Upper lobe of left lung (tissue), 5 donors: Measurements from ENCODE around the gene MAPK4.

- PRO-cap, 2 experiments, result peak in 1 of 2 experiments; most common minus-strand start chr18:48798120 (in 1)
- RAMPAGE, long total RNA, 4 experiments, result no peak in any of the 4 experiments
Measured at GRCh38 chr18:48797709-48798675, 152.8 kb downstream of the SMAD7 start.

DNA sequence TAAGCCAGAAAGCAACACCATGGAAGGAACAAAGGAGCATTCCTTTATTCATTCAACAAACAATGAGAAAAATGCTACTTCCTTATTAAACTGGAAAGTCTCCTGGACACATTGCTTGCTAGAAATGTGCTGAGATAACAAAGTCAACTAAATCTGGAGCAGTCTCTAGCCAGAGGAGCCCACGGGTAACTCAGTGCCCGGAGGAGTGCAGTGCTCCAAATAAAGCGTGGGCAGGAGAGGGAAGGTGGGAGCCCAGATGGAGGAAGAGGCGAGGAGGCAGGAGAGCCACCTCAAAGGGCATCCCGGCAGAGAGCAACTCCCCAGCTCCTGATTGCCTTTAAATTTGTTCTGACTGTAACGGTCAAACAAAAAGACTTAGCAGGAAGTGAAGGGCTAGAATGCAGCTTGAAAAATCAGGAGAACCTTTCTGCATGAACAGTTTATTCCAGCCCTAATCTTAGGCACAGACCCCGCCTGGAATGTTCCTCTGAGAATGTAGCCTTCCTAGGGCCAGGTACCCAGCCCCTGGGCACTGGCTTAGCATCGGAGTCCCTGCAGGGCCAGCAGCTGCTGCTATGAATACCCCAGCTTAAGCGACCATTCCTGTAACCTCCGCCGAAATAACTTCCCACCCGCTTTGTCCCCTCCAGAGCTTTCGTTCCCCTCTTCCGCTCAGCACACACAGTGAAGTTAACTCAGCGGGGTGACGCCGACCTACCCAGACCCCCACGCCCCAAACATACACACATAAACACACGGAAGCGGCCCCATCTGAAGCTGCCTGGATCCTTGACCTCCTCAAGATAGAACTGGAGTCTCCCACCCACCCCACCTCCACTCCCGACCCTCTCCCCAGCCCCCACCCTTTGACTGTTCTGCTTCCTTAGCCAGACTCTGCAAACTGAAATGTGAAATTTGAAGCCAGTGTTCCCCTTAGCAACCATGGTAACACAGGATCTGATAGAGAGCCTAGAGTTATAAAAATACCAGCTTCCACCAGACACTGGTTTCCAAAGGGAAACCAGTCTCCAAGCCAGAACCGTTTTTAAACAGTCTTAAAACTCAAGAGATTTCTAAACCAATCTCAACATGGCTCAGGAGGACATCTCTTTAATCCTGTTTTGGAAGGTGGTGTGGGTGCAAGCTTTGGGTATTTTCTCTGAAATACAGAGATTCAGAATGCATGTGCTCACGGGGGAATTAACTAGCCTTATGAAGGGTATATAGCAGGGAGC is 123.2 kb downstream of the SMAD7 start:
- PRO-cap, 2 experiments, result no peak in any of the 2 experiments
- RAMPAGE, long total RNA, 4 experiments, result no peak in any of the 4 experiments

DNA sequence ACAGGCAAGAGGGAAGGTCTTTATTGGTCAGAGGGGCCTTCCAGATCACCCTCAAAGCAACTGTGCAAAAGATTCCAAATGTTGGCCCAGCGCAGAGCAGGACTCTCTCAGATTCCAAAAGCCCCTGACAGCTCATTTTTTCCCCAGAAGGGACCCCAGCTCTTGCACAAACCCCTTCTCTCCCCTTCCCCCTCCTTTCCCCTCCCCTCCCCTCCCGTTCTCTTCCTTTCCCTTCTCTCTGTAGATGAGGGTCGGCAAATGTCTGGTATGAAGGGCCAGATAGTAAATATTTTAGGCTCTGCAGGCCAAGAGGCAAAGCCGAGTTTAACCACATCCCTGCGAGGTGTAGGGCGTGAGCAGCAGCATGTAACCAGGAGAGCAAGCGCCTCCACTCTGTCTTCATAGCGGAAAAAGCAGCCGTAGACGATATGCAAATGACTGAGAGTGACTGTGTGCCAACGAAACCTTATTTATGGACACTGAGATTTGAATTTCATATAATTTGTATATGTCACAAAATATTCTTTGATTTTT is 116.9 kb downstream of the SMAD7 start:
- PRO-cap, 2 experiments, result no peak in any of the 2 experiments
- RAMPAGE, long total RNA, 4 experiments, result no peak in any of the 4 experiments

DNA sequence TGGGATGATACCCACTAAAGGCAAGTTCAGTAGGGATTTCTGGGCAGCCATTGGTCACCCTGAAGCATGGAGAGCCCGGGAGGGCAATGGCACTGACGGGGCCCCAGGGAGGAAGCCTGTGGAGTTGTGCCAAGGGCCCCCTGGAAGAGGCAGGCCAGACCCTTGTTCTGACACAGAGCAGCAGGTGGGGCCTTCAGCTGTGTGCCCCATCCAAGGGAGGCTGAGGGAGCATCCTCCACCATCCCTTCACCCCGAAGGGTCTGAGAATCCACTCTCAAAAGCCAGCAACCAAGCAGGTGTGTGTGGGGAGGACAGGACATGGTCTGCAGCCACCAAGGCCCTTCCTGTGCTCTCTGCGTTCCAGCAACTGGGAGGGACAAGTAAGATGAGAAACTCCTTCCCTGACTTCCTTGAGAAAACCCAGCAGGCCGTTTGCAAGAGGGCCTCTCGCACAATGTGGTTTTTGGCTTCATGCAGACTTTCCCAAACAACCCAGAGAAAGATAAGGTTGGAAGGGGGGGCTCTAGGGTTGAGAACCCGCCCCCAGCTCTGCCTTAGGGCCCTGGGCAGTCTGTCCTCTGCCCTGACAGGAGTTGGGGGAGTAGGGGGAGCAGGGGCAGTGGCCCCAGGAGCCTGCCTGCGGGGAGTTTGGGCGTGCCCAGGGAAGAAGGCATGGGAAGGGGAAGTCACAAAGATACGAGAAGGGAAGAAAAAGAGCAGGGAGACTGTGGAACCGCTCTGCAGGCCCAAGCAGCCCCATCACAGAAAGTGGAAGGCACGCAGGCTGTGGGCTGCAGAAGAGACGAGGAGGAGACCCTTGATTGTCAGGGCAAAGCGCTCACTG is 100.0 kb downstream of the SMAD7 start:
- PRO-cap, 2 experiments, result no peak in any of the 2 experiments
- RAMPAGE, long total RNA, 4 experiments, result start-site peak on the plus strand in 1 of 4 experiments, centred at position 480 of the sequence, 6 reads per replicate

DNA sequence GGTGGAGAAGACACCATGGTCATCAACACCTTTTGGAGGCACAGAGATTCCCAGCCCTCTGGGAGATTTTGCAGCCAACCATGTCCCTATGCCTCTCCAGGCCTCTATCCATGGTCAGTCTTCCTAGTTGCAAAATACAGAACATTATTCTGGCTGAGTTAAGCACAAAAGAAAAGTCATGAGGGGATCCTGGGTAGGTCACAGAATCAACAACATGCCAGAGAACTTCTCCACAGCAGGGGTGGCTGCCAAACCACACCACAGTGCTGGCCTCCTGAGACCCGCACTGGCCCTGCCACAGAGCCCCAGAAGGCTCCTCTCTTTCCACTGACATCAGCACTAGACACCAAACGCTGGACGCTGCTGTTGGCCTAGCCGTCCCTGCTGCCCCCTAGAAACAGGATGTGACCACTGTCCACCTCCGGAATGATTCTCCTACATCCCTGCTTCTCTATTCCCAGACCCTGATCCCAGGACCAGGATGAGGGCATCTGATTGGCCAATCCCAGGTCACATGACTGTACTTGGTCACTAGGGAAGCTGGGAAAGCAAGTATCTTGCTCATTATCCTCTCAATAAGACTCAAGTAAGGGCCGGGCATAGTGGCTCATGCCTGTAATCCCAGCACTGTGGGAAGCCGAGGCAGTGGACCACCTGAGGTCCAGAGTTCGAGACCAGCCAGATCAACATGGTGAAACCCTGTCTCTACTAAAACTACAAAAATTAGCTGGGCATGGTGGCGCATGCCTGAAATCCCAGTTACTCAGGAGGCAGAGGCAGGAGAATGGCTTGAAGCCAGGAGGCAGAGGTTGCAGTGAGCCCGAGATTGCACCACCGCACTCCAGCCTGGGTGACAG is 47.6 kb downstream of the SMAD7 start:
- PRO-cap, 2 experiments, result no peak in any of the 2 experiments
- RAMPAGE, long total RNA, 4 experiments, result no peak in any of the 4 experiments

GRCh38 chr18:48917458-48918410 is 33.0 kb downstream of the SMAD7 start:
- PRO-cap, 2 experiments, result no peak in any of the 2 experiments
- RAMPAGE, long total RNA, 4 experiments, result no peak in any of the 4 experiments

DNA sequence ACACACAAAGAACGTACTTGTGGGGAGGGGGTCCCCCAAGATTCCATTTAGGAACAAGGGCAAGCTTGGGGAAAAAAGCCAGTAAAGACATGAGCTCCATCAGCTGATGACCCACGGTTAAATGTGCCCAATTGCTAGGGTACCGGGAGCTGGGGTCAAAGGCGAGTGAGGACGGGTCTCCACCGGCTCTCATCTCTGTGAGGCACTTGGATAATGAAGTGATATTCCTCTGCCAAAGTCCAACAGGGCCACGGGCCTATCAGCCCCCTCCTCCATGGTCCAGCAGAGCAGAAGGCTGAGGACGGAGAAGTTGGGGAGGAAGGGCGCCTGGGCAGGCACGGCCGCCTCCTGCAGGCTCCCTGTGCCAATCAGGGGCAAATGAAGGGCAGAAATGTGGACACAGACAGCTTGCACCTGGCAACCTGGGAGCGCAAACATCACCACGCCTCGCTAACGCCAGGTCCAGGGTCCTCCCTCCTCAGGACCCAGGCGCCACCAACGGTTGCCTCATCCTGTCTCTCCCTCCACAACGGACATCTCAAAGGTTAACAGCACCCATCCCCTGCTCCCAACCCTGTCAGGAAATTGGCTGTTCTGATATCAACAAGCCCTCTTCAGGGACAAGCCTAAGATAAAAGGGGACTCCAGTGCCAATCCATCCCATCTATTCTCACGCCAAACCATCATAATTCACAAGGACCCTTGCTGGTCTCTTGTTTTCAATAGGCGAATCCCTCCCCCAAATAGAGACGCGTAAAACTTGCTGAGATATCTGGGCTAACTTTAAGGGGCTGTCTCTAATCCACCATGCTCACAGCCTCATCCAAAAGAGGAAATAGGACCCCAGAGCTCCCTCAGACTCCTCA is 24.3 kb downstream of the SMAD7 start:
- PRO-cap, 2 experiments, result no peak in any of the 2 experiments
- RAMPAGE, long total RNA, 4 experiments, result no peak in any of the 4 experiments

GRCh38 chr18:48950759-48950951 is 110 bp downstream of the SMAD7 start:
- PRO-cap, 2 experiments, result peak in 1 of 2 experiments; most common plus-strand start chr18:48950848 (in 1)
- RAMPAGE, long total RNA, 4 experiments, result no peak in any of the 4 experiments

DNA sequence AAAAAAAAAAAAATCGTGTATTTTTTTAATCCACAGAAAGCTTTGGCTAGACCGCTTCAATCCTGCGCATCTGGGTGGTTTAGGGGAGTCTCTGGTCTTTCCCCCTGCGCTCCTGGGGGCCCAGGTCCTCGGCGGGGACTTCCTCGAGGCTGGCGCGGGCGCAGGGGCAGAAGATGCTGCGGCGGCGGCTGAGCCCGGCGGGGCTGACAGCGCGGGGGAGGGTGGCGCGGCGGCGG is 488 bp upstream of the SMAD7 start:
- PRO-cap, 2 experiments, result no peak in any of the 2 experiments
- RAMPAGE, long total RNA, 4 experiments, result no peak in any of the 4 experiments

DNA sequence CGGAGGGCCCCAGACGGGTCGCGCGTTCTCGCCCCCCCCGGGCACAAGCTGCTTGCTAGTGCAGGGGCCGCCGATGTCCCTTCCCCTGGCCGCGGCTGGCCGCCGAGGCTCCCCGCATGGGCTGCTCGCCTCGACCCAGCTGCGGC is 679 bp upstream of the SMAD7 start:
- PRO-cap, 2 experiments, result no peak in any of the 2 experiments
- RAMPAGE, long total RNA, 4 experiments, result no peak in any of the 4 experiments

DNA sequence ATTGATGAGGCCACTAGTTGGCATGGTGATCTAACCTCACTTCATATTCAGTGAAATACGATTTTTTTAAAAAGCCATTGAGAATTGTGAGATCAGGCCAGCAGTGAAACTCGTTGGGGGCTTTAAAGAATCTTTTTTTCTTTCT is 2.3 kb upstream of the SMAD7 start:
- PRO-cap, 2 experiments, result no peak in any of the 2 experiments
- RAMPAGE, long total RNA, 4 experiments, result no peak in any of the 4 experiments

- PRO-cap, 2 experiments, result no peak in any of the 2 experiments
- RAMPAGE, long total RNA, 4 experiments, result no peak in any of the 4 experiments
Measured at GRCh38 chr18:48992636-48993309, 42.0 kb upstream of the SMAD7 start.

DNA sequence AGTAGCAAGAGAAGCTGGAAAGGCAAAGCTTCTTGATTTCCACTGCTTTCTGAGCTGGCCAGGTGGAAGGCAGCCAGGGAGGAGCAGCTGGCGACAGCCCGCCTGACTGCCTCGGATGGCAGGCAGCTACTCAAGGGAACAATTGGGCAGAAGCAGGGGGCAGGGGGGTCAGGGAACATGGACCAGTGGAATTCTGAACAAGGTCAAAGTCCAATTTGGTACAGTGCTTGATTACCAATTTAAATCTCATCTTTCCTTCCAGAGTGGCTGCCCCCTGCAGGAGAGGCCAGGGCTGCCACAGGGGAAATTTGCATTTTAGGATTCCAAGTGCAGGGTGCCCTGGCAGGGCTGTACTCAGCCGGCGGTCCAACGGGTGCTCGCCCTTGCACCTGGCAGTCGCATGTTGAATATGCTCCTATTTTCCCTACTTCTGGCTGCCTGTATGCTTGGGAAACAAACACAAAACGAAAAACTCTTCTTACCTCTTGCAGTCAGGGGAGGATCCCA is 67.3 kb downstream of the LIPG start:
- PRO-cap, 2 experiments, result no peak in any of the 2 experiments
- RAMPAGE, long total RNA, 4 experiments, result no peak in any of the 4 experiments

- PRO-cap, 2 experiments, result peak in 2 of 2 experiments; most common plus-strand start chr18:49813987 (in 1); most common minus-strand start chr18:49813882 (in 2)
- RAMPAGE, long total RNA, 4 experiments, result start-site peak on the plus strand in 4 of 4 experiments, at chr18:49813994-49814200 at its widest, 36 to 1,397 reads per replicate; start-site peak on the minus strand in 4 of 4 experiments, at chr18:49813828-49813960 at its widest, 43 to 301 reads per replicate
Measured at GRCh38 chr18:49813785-49814828, 774 bp upstream of the ACAA2 start.

- PRO-cap, 2 experiments, result no peak in any of the 2 experiments
- RAMPAGE, long total RNA, 4 experiments, result start-site peak on the minus strand in 1 of 4 experiments, at chr18:49954319-49954390 at its widest, 12 reads per replicate
Measured at GRCh38 chr18:49954132-49954567, 140.8 kb upstream of the ACAA2 start.

DNA sequence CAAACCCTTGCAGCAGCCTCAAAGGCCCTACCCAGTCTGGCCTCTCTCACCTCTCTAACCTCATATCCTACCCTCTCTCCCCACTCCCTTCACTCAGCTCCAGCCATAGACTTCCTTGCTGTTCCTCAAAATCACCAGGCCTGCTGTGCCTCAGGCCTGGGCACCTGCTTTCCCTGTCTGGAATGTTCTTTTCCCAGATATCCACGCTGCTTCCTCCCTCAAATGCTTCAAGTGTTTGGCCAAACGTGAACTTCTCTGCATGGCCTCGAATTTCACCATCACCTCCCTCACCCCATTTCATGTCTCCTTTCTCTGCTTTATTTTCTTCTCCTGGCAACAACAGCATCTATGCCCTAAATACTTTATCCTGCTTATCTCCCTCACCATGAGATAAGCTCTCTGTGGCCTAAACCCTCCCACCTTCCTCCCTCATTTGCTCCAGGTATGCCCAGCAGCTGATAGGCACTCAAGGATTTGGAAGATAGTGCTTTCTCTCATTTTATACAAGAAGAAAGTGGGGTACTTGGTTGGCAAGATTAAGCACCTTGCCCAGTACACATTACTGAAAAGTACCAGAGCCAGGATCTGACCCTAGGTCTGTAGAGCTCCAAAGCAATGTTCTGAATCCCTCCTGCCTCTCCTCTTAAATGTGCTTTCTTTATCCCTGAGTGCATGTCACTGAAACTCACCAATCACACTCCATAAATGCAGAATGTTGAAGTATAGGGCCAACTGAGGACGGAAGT is 84.8 kb downstream of the MYO5B start:
- PRO-cap, 2 experiments, result no peak in any of the 2 experiments
- RAMPAGE, long total RNA, 4 experiments, result no peak in any of the 4 experiments

DNA sequence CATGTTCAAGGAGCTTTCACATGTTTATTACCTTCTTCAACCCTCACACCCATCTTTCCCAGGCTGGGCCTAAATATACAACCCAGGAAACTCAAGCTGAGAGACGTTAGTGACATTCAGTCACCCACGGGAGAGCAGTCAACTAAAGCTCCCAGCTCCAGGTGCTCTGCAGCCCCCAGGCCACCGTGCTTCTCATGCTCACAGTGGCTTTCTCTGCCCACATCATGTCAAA is 35.7 kb downstream of the MYO5B start:
- PRO-cap, 2 experiments, result no peak in any of the 2 experiments
- RAMPAGE, long total RNA, 4 experiments, result no peak in any of the 4 experiments

GRCh38 chr18:50307506-50308085 is 20.1 kb upstream of the CXXC1 start:
- PRO-cap, 2 experiments, result peak in 1 of 2 experiments; most common minus-strand start chr18:50307773 (in 1)
- RAMPAGE, long total RNA, 4 experiments, result no peak in any of the 4 experiments

GRCh38 chr18:50308086-50308519 is 20.6 kb upstream of the CXXC1 start:
- PRO-cap, 2 experiments, result no peak in any of the 2 experiments
- RAMPAGE, long total RNA, 4 experiments, result no peak in any of the 4 experiments

DNA sequence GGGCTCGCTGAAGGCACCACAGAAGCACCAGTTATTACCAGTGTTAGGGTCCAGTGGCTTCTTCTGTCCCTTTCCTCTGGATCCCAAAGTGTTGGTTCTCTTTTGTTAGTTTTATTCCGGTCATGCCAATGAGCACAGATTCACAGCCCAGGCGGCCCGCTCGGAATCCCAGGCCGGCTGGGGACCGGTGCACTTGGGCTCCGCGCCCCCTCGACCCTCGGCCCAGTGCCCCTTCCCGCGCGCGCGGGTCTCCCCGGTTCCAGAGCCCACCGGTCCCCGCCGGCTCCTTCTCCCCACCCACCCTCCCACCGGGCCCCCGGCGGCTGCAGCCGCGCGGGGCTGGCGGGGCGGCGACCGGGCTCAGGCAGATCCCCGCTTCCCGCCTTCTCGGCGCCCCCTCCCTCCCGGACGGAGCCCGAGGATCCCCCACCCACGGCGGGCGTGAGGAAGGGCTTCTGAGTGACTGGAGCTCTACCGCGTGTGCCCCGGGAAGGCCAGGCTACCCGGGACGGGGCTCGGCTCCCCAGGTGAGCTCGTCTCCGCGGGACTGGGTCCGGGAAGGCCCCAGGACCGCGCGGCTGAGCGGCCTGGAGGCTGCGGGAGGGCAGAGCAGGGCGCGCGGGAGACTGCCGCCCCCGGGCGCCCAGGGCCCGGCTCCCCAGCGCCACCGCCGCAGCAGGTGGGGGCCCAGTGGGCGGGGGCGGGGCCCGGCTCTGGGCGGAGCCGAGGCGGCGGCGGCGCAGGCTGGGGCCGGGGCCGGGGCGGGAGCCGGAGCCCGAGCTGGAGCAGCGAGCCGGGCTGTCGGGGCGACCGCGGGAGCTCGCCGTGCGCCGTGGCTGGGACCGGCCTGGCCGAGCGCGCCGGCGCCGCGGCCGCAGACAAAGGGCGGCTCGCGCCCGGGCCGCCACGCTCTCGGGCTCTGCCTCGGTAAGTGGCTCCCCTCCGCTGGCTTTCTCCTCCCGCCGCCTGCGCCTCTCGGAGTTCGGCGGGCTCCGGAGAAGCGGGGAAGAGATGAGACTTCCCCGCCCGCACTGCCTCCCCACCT is at the start of gene MAPK4:
Gene MAPK4 (plus strand): TSS at position 771 of the 1,045 bp plus-strand sequence.
- PRO-cap, 2 experiments, result no peak in any of the 2 experiments
- RAMPAGE, long total RNA, 4 experiments, result no peak in any of the 4 experiments